Natural killer cell (primary cell): ENCODE results near the genes MYOM3 and RCAN3.

- PRO-cap = no peak
Measured at GRCh38 chr1:23560424-23561082, 1.3 kb upstream of the ID3 start.

GRCh38 chr1:23561083-23561543 lies 1.8 kb upstream of the ID3 start:
- PRO-cap = no peak

GRCh38 chr1:23598339-23599043 lies 39.2 kb upstream of the ID3 start:
- PRO-cap = no peak

DNA sequence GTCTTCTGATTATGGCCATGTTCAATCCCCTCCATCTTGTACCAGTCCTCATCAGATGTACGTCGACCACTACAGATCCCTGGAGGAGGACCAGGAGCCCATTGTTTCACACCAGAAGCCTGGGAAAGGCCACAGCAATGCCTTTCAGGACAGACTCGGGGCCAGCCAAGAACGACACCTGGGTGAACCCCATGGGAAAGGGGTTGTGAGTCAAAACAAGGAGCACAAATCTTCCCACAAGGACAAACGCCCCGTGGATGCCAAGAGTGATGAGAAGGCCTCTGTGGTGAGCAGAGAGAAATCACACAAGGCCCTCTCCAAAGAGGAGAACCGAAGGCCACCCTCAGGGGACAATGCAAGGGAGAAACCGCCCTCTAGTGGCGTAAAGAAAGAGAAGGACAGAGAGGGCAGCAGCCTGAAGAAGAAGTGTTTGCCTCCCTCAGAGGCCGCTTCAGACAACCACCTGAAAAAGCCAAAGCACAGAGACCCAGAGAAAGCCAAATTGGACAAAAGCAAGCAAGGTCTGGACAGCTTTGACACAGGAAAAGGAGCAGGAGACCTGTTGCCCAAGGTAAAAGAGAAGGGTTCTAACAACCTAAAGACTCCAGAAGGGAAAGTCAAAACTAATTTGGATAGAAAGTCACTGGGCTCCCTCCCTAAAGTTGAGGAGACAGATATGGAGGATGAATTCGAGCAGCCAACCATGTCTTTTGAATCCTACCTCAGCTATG lies 8.0 kb downstream of the ELOA start:
- PRO-cap = no peak

- PRO-cap = no peak
Measured at GRCh38 chr1:23760376-23761351, 17.4 kb downstream of the ELOA start.

DNA sequence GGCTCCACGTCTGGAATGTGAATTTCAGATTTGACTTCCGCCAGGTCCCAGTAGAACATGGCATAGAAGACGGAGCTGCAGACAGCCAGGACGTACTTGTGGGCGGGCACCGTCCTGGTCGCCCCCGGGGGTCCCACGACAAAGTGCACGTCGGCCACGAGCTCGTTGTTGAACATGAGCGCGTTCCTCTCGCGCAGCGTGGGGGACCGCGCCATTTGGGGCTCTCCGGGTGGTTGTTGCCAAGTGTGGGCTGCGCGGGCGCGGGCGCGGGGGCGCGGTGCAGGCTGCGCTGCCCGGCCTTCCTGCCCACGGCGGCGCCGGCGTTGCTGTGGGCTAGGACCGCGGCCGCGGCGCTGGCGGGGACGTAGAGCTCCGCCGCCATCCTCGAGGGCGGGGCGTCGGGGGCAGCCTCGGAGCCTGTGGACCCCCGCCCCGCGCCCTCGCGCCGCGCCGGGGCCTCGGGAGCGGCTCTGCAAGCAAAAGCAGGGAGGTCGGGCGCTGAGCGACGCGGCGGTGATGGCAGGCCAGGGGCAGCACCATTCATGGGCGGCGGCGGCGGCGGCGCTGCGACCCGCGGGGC lies 10.5 kb downstream of the CNR2 start:
- PRO-cap = no peak

DNA sequence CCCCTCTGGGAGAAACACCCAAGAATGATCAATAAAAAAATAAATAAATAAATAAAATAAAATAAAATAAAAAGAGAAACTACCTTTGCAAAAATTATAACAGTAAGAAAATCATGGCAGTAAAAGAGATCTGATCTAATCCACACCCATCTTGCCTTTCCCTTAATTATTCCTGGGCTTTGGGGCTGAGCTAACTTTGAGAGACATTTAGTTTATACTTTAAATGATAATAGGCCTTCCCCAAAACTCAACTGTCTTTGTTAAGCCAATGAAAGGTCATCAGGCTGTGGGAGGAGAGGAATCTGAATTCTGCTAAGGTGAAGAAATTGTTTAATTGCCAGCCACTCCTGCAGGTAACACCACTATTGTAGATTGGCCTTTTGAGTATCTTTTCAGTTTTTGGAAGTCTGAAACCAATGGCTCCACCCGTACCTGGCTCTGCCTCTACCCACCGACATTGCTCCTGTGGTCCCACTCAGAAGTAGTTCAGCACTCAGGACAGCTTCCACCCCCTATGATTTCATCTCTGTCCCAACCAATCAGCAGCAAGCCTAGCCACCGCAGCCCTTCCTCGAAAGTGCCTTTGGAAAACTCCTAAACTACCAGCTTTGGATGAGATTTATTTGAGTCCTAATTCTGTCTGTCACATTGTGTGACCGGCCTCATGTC lies 23.0 kb upstream of the PNRC2 start:
- PRO-cap = no peak

DNA sequence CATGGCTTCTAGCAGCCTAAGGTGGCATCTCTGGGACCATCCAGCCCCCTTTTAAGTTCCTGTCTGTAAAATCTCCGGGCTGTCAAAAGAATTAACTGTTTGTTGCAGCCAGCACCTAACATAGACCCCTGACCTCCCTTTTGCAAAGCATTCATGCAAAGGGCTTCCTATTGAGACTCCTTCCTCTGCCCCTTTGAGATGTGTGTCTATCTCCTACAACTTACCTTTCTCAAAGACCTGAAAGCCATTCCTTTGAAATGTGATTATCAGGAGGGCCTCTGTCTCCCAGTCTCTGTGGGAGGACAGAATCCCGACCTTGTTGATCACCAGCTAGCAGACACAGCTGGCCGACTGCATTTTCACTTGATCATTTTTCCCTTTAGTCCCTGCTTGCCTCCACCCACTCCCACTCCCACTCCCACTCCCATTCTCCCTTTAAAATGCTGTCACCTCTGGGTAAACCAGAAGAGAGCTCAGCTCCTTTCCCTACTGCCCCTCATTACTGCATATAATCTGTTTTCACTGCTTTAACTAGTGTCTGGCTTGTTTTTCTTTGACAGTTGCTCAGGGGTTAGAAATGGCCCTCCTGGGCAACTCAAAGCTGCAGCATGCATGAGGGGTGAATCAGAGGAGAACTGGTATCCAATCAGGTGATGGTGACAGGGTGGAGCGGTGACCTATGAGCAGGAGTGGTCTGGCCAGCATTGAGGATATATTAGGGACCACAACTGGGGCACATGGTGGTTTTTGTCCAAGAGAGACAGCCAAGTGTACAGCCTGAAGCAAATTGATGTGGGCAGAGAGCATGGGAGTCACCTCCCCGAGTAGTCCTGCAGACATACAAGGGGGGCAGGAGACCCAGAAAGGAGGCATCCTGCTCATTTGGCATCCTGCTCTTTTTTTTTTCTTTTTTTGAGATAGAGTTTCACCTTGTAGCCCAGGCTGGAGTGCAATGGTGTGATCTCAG lies 42.4 kb upstream of the SRSF10 start:
- PRO-cap = no peak

DNA sequence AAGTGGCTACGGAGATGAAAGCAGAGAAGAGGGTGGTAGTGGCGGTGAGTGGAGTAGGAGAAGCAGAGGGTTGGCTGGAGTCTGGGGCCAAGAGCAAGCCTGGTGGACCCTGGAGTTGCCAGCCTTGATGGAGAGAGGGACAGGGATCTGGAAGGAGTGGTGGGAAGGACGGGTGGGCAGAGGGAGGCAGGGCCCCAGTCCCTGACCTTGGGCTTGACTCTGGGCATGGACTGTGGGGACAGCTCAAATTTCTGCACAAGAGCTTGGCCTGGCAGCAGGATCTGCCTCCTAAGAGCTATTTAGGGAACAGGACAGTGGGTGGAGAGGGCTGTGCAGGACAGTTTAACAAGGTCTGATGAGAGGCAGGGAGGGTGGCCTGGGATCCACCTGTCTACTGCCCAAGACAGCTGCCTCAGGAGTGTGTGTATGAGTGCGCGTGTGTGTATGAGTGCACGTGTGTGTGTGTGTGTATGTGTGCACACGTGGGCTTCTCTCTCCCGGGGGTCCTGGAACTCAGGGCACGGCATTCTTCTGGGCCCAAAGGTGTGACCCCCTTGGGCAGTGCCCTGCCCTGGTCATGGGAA lies 15.6 kb downstream of the MYOM3 start:
- PRO-cap = no peak

GRCh38 chr1:24105000-24105688 lies 6.8 kb downstream of the MYOM3 start:
- PRO-cap = no peak

DNA sequence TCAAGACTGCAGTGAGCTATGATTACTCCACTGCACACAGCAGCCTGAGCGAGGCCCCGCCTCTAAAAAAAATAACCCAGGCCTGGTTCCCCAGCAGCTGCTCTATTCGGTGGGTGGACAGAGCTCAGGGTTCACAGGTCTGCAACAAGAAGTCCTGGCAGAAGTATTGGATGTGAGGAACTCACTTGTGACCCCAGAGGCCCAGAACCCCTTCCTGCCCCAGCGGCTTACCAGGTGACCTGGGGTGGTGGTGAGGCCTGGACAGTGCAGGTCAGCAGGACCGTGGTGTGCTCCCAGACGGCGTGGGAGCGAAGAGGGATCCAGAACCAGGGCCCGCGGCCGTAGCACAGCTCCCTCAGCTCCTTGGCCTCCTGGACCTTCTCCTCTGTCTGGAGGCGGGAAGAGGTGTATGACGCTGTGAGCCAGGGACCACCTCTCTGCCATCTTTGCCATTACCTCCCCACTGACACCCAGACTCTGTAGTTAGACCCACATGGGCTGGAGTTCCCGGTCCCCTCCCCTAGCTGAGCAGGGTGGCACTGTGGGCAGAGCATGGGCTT lies 6.2 kb downstream of the MYOM3 start:
- PRO-cap = no peak

- PRO-cap = no peak
Measured at GRCh38 chr1:24112025-24113034, at the start of gene MYOM3. Gene MYOM3, minus strand, starts transcription at chr1:24112135.

DNA sequence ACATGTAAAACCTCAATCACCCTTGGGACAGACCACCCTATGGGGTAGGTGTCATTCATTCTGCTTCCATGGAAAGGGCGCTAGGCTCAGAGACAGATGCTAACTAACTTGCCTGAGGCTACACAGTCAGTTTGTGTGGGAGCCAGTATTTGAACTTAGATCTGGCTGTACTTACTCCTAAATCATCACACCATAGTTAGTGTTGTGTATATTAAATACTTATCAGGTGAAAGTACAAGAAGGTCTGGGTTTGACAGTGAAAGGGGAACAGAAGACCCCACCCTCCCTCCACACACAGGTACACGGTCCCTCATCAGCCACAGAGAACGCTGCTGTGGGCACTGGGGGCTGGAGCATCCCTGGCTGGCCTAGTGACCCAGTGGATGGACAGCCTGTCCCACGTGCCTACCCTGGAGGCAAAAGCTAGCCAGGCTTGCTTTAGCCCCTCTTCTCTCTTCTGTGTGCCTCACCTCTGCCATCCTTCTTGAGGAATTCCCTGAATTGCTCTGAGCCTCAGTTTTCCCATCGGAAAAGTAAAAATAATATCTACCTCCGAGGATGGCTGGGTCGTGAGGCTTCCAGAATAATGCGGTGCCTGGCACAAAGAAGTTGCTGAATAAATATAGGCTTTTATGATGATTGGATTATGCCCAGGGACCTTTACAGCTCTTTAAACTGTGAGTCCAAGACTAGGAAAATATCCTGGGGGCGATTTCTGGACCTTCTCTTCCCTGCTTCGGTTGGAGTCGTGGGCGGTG lies 1.1 kb downstream of the IFNLR1 start:
- PRO-cap = no peak

DNA sequence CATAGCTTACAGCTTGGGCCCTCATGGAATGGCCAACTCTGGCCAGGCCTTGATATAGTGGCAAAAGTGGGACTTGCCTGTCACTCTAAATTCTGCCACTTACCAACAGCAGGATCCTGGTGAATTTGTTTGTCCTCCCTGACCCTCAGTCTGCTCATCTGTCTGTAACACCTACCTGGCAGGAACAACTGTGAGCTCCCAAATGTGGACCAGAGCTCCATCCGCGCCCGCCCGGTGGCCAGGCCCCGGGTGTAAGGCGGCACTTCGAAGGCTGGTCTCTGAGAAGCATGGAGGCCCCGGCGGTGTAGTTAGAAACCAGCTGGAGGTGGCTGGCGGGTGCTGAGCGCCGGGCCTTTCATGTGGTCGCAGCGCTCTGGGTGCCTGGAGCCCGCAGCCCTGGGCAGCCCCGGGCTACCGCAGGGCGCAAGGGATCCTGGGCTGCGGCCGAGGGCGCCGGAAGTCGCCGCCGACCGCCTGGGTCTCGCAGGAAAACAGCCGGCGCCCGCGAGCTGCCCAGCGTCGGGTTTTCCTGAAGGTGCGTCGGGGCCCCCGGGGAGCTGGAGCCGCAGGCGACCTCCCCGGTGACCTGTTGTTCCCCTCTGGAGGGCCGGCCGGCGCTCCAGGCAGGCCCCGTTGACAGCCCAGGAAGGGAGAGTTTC lies 2.5 kb downstream of the GRHL3 start:
- PRO-cap = no peak

DNA sequence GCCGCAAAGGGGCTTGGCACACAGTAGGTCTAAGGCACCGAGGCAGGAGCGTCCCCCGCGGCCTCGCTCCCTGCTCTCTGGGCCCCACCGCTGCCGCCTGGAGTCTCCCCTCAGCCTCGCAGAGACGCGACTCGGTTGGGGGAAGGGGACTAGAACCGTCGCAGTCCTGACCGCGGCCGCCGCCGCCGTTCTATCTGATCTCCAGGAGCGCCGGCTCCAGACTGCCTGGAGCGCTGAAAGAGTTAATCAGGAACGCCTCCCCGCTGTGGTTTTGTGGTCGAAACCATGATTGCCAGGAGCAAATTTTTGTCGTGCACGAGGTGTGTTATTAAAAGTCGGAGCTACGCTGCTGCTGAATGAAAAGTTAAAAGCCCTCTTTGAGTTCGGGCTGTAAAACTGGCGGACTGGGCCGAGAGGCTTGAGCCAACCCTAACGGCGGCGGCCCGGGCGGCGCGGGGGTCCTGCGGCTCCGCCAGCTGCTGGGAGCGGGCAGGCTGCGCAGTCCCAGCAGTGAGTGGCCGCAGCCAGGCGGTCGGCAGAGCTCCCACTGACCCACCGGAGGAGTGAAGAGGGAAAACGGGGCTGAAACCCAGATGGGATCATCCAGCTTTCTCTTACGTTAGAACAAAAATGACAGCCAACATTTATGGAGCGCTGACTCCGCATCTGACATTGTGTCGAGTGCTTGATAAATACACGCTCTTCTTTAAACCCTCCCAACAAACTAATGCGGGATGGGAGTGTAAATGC lies 3.2 kb downstream of the GRHL3 start:
- PRO-cap = no peak

- PRO-cap = no peak
Measured at GRCh38 chr1:24379799-24380564, 33.6 kb downstream of the STPG1 start.

DNA sequence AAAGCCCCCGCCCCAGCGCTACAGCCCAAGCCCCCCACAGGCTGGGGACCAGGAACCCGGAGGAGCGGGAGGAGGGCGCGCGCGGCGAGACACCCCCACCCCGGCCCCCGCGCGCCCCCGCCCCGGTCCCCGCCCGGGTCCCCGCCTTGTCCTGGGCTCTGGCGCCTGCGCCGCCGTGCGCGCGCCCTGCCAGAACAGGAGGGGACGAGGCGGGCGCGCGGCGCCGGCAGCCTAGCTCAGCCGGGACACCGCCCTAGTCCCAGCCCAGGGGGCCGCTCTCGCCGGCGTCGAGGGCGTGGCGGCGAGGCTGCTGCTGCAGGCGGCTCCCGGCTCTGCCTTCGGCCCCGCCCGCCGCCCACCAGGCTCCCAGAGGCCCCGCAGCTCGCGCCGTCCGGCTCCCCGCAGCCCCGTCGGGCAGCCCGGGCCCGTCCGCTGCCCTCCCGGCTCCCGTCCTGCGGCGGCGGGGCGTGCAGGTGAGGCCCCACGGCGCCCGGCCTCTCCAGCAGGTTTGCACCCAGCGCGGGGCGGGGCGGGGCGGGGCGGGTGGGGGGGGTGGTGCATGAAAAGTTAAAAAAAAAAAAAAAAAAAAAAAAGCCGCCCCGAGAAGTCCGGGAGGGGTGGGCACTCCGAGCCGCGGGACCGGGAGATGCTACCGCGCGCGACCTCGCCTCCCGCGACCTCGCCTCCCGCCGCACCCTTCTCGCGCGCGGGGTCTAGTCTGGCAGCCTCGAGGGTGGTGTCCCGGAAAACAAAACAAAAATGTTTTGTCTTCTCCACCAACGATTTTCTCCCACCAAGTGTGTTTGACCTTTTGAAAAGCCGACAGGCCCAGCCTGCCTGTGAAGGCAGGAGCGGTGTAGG lies at the start of gene RCAN3:
Gene RCAN3 (plus strand): TSS at position 192 of the 861 bp plus-strand sequence.
- PRO-cap = bidirectional peak, plus-strand start at position 192 of the sequence, minus-strand start at position 160 of the sequence

GRCh38 chr1:24539263-24539839 lies 16.5 kb upstream of the NCMAP start:
- PRO-cap = no peak

- PRO-cap = no peak
Measured at GRCh38 chr1:24558991-24559785, 3.3 kb downstream of the NCMAP start.

DNA sequence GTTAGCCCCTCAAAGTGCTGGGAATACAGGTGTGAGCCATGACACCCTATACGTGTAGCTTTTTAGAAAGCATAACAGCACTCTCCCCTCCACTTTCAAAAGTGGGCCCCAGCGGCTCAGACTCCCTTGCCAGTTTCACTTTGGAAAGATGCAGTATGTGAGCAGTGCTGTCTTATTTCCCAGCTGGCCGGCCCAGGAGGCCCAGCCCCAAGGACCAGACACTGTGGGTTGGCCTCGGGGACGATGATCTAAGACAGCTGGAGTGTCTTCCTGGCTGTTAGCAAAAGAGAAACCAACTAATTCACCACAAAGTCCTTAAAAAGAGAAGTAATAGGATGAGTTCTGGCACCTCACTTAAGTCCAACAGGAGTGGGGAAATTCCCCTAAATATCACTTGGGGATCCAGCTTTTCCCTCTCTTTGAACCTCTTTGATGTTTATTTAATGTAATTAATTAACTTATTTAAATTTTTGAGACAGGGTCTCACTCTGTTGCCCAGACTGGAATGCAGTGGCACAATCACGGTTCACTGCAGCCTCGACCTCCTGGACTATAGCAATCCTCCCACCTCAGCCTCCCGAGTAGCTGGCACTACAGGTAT lies 17.7 kb upstream of the CLIC4 start:
- PRO-cap = no peak